T-cell (primary cell): ENCODE data around the genes KLC3, SNRPD2, MEIOSIN and RSPH6A.

GRCh38 chr19:45300342-45301171, 22.1 kb downstream of the CKM start:
- PRO-cap, 7 experiments = no peak in any of the 7 experiments

- PRO-cap, 7 experiments = no peak in any of the 7 experiments
Measured at GRCh38 chr19:45340196-45340970, at the start of gene KLC3. KLC3 (plus strand) TSS chr19:45340750.

DNA sequence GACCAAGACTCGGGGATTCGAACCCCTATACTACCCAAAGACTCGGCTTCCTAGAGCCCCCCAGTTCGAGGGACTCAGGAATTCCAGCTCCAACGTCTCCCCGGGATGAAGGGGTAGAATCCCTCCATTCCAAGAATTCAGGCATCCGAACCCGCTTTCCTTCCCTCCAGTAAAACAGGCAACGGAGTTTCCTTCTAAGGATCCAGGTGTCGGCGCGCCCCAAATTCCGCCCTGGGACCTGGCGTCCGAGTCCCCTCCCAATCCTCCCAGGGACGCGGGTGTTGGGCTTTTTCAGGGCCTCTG, 245 bp downstream of the PPP1R13L start:
- PRO-cap, 7 experiments = no peak in any of the 7 experiments

DNA sequence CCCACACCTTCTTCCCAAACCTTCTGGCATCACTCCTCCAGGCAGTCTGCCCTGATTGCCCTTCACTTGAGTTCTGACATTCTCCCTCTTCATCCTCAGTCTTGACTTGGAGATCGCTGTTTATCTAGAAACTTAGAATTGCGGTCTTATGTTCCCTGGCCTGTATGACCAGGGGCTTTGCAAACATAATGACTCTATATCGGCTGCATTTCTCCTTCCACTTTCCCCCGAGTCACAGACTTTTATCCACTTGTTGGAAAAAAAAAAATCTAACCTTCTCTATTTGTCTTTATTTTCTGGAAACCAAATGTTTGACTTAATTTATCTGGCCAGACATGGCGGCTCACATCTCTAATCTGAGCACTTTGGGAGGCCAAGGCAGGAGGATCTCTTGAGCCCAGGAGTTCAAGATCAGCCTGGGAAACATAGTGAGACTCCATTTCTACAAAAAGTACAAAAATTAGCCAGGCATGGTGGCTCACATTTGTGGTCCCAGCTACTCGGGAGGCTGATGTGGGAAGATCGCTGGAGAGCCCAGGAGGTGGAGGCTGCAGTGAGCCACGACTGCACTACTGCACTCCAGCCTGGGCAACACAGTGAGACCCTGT, 5.4 kb upstream of the OPA3 start:
- PRO-cap, 7 experiments = no peak in any of the 7 experiments

GRCh38 chr19:45636867-45637510, 2.2 kb downstream of the EML2 start:
- PRO-cap, 7 experiments = no peak in any of the 7 experiments

GRCh38 chr19:45688343-45688651, 3.5 kb downstream of the SNRPD2 start:
- PRO-cap, 7 experiments = no peak in any of the 7 experiments

DNA sequence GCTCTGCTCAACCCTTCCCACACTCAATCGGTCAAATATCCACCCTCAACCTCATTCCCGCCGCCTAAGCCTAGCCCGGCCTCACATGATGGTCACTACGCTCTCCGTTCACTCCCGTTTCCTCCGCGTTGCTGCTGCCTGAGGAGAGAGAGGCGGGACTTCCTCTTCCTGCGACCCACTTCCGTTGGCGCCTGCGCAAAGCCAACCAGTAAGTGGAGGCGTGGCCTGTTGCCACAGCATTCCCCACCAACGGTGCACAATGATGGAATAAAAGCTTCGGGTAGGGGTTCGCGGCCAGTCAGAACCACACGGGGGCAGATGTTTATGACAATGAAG, at the start of gene SNRPD2:
Gene SNRPD2, minus strand, starts transcription at position 152 of the 336 bp plus-strand sequence.
- PRO-cap, 7 experiments = peak in 7 of 7 experiments; most common plus-strand start position 208 of the sequence (in 3); most common minus-strand start position 140 of the sequence (in 6)

DNA sequence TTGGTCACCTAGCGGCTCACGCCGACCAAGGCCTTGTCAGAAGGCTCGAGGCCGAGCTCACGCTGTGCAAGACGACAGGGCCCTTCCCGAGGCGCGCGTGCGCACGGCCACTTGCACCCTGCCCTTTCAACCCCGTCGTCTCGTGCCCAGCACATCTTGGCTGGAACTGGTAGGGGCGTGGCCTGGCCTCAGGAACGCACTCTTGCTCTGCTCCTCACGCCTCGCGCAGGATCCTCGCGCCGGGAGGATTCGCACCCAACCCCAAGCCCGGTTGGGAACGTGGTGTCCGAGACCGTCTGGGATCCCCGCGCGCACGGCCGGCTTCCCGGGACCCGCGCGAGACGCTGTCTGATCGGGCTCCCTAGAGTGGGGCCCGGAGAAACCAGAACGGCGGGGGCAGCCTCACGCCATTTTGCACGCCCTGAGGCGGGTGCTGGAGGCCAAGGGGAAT, at the start of gene MEIOSIN:
Gene MEIOSIN, plus strand, starts transcription at position 199 of the 451 bp plus-strand sequence.
- PRO-cap, 7 experiments = no peak in any of the 7 experiments

- PRO-cap, 7 experiments = no peak in any of the 7 experiments
Measured at GRCh38 chr19:45766732-45767571, 2.1 kb downstream of the SIX5 start.

DNA sequence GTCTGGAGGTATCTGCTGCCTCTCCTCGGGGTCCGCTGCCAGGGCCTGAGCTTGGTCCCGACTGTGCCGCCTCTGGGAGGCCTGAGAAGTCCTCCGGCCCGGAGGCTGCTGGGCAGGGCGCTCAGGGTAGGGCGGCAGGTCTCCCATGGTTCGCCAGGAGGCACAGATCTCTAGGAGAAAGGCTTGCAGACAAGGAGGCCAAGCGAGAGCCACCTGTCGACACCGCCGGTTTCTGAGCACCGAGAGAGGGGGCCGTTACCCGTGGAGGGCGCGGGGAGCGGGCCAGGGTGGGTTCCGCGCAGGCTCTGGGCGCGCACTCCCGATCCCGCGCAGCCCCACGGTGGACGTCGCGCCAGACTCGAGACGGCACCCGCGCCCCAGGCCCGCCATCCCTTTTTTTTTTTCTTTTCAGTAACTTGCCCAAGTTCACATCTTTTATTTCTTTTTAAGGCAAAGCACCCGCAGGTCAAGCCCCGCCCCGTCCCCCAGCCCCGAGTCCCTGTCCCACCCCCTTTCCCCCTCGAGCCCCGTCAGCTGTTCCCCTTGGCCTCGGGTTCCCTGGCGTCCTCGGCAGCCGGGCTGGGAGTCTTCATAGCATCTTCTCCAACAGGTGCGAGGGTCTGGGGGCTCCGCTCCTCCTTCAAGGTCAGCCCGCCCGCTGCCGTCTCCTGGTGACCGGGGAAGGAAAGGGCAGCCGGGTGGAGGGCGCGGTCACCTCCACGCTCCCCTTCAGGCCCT, at the start of gene RSPH6A:
Gene RSPH6A, minus strand, starts transcription at position 279 of the 738 bp plus-strand sequence.
- PRO-cap, 7 experiments = peak in 1 of 7 experiments; most common minus-strand start position 392 of the sequence (in 1)

DNA sequence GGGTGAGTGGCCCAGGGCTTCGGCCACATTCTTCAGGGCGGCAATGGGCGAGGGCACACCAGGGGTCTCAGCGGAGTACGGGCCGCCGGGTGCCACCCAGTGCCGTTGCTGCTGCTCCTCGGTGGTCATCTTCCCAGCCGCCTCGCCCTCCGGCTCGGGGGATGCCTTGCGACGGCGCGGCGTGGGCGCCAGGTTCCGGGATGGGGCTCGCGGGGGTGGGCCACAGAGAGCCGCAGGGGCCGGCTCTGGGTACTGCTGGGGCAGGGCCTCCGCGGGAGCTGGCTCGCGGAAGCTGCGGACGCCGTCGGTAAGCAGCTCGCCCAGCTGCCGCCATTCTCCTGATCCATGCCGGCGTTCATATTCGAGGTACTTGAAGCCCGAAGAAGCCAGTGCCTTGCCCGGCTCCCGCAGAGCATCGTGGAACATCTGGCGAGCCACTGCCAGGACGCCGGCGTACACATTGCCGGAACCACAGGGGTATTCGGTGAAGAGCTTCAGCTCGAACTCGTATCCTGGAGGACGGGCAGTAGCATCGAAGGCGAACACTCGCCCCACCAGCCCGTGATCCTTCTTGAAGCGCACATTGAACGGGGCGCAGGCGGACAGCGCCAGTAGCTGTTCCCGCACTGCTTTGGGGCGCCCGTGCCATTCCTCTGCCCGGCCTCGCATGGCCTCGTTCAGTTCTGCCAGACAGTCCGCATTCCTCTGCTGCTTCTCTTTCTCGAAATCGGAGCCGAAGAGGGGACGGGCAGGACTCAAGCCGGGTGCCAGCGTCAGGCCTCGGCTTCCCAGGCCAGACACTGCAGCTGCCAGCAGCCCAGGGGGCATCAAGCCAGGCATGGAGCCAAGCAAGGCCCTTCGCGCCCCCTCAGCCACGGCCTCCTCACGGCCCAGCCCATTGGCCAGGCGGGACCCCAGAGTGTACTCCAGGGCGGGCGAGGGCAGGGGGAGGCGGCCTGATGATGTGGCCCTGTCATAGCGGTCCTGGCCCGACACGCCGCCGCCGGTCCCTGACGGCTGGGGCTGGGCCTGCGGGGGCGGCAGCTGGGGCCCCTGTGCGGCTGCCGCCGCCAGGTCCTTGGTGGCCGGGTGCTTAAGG, 1.1 kb downstream of the IRF2BP1 start:
- PRO-cap, 7 experiments = no peak in any of the 7 experiments

DNA sequence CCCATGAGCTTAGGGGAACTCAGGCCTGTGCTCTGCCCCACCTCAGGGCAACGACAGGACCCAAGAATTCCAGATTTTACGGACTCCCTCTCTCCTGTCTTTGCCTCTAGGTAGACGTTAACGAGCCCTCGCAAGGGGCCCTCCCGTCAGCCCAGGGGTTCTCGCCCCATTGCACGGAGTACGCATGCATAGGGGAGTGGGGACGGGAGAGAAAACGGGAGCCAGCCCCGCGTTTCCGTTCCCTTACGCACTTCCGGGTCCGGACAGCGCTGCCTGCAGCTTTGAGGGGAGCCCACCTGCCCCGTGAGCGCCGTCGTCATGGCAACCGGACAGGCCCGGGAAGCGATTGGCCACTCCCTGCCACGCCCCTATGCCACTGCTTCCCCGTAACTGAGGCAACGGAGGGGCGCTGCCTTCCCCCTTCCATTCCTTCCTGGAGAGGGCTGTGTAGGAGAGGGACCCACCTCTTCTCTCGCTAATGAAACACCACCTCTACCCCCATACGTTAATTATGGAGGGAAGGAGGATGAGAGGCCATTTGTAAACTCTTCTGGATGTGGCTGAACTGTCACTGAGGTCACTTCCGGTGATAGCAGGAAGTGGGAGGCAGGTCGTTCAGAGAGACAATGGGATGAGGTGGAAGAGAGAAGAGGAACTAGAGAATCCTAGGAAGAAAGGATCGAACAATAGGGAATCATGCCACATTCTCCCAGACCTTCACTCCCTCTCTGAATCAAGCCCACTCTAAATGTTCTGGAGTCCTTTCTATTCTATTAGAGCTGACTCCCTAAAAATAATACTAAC, 20.6 kb downstream of the NOVA2 start:
- PRO-cap, 7 experiments = no peak in any of the 7 experiments

DNA sequence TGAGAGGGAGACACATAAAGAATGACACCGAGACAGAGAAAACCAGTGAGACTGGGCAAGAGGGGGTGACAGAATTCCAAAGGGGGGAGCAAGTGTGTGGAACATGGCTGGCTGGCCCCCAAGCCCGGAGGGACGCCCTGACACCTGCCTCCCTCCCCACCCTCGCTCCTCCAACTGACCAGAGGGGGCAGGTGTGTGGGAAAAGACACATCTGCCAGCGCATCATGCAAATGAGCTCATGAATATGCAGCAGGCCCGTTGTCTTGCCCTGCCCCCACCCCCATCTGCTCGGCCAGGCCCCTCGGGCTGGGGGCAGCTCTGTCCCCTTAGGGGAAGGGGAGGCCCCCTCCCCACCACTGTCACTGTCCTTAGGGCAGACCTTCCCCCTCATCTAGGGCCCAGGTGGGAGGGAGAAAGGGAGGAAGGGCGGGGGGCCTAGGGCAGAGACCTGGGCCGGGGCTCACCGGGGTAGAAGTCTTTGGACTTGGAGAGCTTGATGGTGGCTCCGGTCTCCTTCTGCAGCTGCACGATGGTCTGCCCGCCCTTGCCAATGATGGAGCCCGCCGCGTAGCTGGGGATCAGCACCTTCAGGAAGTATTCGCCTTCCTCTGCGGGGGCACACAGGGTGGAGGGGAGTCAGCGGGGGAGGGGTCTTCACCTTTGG, 13.0 kb downstream of the NOVA2 start:
- PRO-cap, 7 experiments = no peak in any of the 7 experiments

DNA sequence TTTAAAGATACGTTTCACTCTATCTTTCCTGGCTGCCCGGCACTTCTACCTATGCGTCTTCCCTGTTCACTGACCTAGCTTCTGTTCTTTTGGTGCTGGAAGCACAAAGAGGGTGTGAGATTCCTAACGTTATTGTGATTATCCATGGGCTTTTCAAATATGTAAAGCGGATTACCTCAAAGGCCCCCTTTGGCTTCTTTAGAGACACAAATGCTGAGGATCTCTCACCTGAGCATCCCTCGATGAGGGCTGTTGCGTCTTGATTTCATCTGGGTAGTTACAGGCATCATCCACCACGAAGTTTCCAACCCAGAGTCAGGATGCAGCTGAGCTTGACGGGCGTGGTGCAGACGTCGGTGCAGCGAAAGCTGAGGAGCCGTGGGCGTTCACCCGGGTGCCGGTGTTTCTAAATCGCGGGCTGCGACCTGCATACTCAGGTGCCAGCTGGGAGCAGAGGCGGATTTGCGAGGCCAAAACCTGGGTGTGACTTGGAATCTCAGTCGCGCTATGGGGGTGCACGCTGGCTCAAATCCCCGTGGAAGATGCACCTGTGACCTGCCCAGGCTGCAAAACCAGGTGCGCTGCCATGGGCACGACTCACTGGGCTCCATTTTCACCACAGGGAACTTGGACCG, 36.1 kb upstream of the IGFL4 start:
- PRO-cap, 7 experiments = no peak in any of the 7 experiments

DNA sequence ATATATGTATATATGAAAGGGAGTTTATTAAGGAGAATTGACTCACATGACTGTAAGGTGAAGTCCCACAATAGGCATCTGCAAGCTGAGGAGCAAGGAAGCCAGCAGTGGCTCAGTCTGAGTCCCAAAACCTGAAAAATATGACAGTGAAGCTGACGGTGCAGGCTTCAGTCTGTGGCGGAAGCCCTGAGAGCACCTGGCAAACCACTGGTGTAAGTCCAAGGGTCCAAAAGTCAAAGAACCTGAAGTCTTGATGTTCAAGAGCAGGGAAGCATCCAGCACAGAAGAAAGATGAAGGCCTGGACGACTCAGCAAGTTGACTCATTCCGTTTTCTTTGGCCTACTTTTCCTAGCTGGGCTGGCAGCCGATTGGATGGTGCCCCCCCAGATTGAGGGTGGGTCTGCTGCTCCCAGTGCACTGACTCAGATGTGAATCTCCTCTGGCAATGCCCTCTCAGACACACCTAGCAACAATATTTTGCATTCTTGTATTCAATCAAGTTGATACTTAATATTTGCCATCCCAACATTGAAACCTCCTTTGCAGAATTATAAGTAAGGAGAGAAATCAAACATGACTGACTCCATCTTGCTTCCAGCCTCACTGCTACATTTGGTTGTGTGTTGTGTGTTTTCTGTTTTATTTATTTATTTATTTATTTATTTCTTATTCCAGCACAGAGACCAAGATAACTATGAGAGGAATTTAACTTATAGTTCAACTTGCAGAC, 32.7 kb downstream of the IGFL2 start:
- PRO-cap, 7 experiments = no peak in any of the 7 experiments

GRCh38 chr19:46189857-46190410, 39.6 kb upstream of the IGFL1 start:
- PRO-cap, 7 experiments = no peak in any of the 7 experiments

GRCh38 chr19:46193042-46193447, 36.5 kb upstream of the IGFL1 start:
- PRO-cap, 7 experiments = no peak in any of the 7 experiments

GRCh38 chr19:46202497-46203355, 26.8 kb upstream of the IGFL1 start:
- PRO-cap, 7 experiments = no peak in any of the 7 experiments

DNA sequence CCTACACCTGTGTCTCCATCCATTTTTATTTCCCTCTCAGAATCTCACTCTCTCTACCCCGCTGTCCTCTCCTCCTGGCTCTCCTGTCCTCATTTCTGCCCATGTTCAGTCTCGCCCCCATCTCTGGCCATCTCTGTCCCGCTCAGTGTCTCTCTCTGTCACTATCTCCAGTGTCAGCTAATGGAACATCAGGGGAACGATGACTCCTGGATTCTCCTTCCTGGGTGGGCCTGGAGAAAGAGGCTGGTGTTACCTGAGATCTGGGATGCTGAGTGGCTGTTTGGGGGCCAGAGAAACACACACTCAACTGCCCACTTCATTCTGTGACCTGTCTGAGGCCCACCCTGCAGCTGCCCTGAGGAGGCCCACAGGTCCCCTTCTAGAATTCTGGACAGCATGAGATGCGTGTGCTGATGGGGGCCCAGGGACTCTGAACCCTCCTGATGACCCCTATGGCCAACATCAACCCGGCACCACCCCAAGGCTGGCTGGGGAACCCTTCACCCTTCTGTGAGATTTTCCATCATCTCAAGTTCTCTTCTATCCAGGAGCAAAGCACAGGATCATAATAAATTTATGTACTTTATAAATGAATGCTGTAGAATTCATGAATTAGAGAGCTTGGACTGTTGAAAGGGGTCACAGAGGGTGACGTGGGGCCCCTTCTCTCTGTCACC, 1.2 kb downstream of the IGFL1 start:
- PRO-cap, 7 experiments = no peak in any of the 7 experiments

DNA sequence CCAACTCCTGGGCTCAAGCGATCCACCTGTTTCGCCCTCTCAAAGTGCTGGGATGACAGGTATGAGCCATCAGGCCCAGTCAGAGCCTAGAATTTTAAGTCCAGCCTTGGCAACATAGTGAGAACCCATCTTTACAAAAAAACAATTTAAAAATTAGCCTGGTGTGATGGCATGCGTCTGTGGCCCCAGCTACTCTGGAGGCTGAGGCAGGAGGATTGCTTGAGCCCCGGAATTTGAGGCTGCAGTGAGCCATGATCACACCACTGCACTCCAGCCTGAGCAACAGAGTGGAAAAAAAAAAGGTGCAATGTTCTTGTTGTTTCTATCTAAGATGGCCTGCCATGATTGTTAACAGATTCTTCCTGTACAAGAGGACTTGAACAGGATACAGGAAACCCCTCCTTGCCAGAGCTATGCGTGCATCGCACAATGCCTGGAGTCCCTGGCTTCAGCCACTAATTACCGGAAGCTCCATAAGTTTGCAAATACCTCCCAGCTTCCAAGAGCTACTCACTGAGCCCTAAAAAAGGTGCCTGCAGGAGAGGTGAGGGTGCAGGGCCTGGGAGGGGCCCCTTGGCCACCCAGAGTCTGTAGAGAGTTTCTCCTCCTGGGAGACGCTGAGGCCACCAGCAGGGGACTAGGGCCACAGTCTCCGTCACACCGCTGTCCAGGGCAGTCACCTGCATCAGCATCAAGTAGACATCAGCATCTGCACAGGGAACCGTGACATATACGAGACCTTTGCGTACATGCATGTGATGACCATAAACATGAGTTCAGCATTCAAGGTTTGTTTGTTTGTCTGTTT, 13.1 kb upstream of the HIF3A start:
- PRO-cap, 7 experiments = no peak in any of the 7 experiments